Jejunum (tissue), 1 donor: Measurements from ENCODE around the genes COL17A1, CFAP43 and SORCS3.

DNA sequence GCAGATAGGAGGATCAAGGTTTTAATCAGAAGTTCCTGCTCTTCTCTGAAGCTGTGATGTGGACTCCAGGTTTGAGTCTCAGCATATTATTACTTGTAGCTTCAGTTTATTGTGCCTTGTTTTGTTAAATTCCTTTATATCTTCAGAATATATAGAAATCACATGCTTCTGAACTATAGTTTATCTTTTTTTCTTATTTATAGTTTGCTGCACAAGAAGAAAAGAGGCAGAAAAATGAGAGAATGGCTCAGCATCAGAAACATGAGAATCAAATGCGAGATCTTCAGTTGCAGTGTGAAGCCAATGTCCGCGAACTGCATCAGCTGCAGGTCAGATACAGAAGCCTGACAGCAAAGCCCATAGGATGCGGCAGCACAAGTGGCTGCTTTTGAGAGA, 53.3 kb downstream of the SLK start:
- PRO-cap: no peak

DNA sequence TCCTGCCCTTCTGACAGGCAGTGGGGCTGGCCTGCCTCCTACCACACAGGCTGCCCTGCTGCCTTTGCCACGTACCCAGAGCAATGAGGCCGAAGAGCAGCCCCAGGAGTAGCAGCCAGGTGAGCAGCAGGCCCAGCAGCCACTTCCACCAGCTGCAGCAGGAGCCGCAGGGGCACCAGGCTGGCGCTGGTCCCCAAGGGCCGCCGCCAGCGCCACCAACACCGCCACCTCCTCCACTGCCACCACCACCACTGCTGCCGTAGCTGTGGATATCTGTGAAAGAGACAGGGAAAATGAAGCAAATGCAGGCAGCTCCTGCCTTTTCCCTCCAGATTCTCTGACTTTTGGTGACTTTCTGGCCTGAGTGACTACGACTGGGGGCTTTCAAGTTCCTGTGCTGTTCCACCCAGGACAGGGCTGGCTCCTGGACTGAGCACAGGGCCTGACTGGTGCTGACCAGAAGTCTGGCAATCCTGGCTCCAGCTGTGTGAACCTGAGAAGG, 28.7 kb downstream of the COL17A1 start:
- PRO-cap: no peak

DNA sequence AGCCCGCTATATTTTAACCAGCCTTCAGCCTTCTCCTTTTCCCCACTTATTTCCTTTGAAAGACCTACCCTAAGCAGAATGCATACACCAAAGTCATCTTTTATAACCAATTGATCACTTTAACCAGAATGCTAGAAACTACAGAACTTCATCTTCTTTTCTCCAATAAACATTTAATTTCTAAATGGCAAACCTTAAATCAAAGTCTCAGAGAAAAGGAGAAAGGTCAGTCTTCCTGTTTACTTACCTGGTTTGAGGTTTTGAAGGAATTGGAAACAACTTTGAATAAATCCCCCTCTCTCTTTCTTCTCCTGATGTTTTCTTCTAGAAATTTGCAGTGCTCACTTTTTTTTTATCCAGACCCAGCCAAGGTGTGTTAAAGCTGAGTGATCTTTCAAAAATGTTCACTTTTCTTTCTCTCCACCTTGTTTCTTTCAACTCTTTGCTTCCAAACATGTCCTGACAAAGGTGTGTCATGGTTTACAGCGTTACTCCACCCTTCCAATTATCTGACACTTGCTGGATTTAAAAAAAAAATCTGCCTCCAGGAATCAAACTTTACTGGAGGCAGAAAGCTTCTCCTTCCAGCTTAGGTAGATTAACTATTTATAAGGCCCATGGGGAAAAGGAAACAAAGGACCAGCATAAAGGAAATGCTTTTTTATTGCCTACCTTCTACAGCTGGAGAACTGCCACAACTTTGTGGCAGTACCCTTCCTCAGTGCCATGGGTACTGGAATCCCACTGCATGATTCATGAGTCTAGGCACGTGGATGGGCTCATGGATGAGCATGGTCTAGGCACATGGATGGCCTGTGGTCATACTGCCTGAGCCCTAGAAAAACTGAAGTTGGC, at the start of gene COL17A1:
Gene COL17A1, minus strand, starts transcription at position 405 of the 855 bp plus-strand sequence.
- PRO-cap: no peak

DNA sequence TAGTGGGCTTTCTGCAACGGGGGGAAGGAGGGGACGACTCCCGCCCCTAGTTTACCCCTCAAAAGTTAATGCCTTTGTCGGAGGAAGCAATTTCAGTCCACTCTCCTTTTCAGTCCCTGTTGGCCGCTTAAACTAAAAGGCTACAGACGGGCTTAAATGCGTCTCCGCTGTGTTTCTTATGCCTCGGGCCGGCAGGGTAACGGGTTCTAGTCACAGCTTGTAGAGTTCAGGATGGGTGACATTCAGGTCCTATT, 285 bp downstream of the SFR1 start:
- PRO-cap: no peak

- PRO-cap: unidirectional peak, minus-strand start at chr10:104232307
Measured at GRCh38 chr10:104231699-104232930, at the start of gene CFAP43. Gene CFAP43, minus strand, starts transcription at chr10:104232364.

DNA sequence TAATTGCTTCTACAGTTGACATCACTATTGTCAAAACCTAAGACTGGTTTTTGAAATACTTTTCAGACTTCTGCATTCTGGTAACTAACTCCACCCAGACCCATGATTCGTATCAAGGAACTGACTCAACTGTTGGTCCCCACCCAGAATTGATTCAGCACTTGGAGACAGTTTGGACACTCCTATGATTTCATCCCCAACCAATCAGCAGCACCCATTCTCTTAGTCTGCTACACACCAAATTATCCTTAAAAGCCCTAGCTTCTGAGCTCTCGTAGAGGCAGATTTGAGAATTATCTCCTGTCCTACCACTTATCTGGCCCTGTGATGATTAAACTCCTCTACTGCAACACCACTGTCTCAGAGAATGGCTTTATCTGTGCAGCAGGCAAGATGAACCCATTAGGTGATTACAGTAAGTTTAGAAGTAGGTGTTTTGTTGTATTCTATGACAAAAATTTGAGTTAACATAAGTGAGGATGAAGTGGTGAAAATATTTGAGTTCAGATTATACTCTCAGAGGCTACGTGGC, 7.7 kb upstream of the GSTO1 start:
- PRO-cap: no peak

GRCh38 chr10:104298827-104299603, 30.0 kb downstream of the GSTO2 start:
- PRO-cap: no peak

- PRO-cap: no peak
Measured at GRCh38 chr10:104308705-104309376, 29.4 kb downstream of the ITPRIP start.

- PRO-cap: no peak
Measured at GRCh38 chr10:104331132-104332292, 6.8 kb downstream of the ITPRIP start.

DNA sequence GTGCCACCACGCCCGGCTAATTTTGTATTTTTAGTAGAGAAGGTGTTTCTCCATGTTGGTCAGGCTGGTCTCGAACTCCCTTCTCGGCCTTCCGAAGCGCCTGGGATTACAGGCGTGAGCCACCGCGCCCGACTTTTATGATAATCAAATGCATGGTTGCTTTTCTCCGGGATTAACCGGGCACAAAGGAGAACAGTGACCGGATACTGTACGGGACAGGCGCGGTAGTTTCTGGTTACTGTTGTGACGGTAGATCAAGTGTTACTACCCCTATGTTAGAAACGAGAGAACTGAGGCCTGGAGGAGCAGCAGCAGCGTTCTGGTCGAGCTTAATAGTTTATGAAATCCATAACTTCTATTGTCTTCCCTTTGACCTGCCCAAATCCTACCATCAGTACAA, 791 bp upstream of the ITPRIP start:
- PRO-cap: no peak

DNA sequence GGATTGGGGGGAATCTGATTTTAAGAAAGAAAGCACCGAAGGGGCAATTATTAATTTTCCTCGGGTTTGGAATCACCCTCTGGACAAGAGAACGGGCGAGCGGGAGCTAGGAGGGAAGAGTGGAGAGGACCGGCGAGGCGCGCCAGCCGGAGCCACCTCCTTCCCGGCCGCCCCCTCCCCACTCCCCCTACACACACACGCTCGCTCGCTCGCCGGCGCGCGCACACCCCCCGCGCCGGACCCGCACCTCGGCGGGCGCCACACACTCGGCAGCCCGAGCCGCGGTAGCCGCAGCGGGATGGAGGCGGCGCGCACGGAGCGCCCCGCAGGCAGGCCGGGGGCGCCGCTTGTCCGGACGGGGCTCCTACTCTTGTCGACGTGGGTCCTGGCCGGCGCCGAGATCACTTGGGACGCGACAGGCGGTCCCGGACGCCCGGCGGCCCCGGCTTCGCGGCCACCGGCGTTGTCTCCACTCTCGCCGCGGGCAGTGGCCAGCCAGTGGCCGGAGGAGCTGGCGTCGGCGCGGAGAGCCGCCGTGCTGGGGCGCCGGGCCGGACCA, at the start of gene SORCS3:
Gene SORCS3, plus strand, starts transcription at position 261 of the 559 bp plus-strand sequence.
- PRO-cap: no peak

DNA sequence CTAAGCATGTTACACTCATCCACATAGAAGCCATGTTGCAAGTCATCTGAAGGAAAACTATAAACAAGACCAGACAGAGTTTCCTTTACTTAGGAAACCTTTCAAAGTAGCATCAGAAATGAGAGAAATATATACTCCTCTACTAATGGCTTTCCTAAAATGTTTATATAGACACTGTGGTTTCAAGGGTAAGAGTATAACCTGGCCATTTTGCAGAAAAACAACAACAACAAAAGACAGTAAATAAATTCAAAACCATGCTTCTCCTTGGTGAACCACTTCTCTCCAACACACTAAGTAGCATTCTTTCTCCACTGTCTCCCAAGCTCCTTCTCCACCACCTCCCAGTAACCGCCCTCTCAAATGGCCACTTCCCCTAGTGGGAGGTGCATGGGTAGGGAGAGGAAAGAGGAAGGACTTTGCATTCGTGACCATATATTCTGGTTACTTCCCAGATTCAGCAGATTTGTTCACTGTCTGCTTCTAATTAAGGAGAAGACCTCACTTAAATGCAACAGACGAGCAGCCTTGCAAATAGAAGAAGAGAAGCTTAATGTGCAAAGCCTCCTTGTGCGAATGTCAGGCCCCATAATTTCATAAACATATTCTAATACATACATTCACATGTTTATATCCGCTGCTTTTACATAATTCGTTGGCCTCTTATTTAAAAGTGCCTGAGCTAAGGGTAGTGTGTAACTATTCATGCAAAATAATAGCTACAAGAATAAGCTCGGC, 166.8 kb downstream of the SORCS1 start:
- PRO-cap: no peak

DNA sequence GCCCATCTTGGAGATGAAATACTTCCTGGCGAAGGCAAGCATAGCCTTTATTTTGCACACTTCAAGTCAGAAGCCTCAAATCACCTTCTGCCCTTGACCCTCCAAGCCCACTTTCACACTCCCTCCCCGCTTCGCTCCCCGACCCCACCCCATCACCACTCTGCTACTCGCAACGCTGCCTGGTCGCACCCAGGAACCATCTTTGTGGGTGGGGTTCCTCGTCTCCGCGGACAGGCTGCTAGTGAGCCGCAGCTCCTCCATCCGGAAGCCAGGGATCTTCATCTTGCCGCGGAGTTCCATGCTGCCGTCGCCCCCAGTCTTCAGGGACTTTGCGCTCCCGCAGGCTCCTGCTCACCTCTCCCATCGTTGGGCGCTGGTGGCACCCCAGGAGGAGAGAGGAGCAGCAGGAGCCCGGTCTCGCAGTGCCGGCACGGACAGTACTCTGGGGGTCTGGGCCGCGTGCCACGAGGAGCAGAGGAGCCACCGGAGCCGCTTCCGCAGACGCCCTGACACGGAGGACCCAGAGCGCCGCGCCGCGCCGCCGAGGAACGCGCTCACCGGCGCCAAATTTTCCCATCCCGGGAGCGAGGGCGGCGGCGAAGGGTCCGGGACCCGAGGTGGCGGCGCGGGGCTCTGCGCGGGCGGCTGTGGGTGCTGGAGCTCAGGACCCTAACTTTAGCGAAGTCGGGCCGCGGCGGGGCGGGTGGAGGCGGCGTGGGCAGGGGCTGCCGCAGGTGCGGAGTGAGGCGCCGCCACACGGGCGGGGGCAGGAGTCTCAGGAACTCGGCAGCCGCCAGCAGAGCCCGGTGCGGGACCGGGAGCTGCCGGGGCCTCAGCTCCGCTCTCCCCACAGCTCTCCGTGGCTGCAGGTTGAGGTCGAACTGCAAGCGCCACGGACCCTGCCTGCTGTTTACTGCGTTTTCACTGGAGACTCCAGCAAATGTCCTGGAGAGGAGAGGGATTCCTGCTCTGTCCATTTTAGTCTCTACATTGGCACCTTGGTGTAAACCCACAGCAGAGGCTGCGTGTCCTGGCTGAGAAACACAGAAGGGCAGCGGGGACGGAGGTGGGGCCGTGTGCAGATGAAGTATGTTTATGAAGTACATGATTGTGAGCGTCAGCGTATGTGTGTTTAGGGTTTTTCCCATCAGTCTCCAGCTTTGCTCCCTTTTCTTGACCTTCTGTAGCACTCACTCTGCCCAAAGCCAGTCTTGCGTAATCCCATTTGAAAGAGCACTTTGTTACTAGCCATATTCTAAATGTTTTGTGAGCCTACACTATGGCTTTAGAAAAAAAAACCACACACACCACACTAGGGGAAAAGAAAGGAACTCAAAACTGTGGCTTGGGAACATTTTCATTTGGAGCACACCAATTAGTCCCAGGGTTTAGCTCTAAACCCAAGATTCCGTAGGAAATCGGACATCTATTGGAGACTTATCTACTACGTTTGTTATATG, 750.3 kb upstream of the SORCS1 start:
- PRO-cap: no peak

DNA sequence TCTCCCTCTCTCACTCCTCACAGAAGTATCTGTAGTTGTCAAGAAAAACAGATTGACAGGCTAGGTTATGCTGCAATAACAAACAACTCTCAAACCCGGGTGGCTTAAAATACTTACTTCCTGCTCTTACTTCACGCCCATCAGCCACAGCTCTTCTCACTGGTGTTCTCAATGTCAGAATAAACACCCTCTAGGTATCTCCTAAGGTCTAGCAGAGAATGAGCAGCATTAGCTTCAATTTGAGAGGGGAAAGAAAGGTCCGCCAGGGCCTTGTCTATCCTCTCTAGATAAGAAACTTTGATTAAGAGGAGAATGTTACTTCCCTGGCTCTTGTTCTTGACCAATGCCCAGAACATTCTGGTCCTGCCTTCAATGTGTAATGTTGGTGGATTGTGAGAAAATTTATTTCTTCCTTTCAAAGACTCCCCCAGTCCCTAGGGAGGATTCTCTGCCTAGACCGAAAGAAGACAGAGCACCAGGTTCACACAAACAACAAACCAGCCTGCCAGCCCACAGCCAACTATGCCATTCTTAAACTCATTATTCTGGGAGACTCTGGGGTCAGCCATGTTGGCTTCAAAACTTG, 1028.6 kb downstream of the XPNPEP1 start:
- PRO-cap: no peak

- PRO-cap: no peak
Measured at GRCh38 chr10:109144211-109144772, 779.0 kb downstream of the XPNPEP1 start.

GRCh38 chr10:109253069-109253466, 670.2 kb downstream of the XPNPEP1 start:
- PRO-cap: no peak

DNA sequence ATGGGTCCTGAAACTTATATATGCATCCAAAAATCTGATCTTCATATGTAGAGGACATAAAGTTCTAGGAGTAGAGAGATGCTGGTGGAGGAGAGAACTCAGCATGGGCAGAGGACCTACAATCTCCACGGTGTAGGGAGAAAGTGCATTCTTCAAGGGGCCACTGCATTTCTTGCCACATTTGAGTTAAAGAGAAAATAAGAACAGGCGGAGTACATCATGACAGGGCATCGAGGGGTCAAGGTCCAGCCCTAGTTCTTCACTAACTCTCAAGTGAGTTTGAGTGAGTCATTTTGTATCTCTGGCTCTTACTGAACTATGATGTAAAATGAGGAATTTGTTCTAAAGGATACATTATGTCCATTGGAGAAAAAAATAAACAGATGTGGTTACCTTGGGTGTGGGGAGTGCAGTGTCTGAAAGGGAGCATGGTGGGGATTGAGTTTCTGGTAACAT, 182.9 kb downstream of the XPNPEP1 start:
- PRO-cap: no peak

- PRO-cap: no peak
Measured at GRCh38 chr10:109895410-109896109, 27.8 kb downstream of the XPNPEP1 start.

- PRO-cap: no peak
Measured at GRCh38 chr10:109902611-109903873, 20.3 kb downstream of the XPNPEP1 start.

GRCh38 chr10:109965295-109965863, 42.1 kb upstream of the XPNPEP1 start:
- PRO-cap: no peak